Right ventricle myocardium (tissue), 1 donor: ENCODE measurements around a stretch of chr5.

DNA sequence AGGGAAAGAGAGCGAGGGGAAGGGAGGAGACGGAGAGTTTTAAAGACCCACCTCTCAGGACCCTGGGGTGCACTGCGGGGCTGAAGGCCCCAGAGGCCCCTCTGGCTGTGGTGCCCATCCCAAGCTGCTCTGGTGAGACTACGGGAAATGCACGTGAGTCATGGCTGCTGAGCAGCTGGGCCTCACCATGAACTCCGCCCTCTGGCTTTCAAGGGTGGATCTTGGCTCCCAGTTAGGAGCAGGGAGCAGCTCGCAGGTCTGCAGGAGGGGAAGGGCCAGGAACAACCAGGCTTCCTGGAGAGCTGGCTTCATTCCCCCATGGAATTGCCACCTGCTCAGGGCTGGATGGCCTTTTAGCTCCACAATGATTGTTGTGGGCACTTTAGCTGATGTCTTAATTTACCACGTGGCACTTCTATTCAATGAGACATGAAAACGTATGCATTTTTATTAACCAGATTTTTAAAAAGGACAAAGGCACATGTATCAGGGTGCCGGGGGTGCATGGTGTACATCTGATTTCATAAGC lies 7.7 kb downstream of the SLC6A3 start:
- PRO-cap, 2 experiments = no peak in any of the 2 experiments

DNA sequence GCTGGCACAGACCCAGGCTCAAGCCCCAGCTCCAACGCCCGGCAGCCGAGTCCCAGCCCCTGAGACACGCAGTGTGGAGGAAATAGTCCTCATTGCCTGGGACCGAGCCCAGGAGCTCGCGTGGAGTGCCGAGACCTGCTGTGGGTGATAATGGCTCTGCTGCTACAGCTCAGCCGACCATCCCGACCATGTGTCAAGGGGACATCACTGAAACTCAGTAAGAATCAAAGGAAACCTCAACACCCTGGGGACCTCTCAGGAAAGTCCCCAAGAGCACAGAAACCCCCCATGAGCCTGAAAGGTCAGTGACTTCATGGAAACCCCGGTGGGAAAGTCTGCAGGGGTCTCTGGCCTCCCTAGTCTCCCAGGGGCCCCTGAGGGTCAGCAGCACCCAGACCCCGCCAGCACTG lies 38.8 kb downstream of the LPCAT1 start:
- PRO-cap, 2 experiments = no peak in any of the 2 experiments

- PRO-cap, 2 experiments = no peak in any of the 2 experiments
Measured at GRCh38 chr5:1514681-1515807, 8.7 kb downstream of the LPCAT1 start.

DNA sequence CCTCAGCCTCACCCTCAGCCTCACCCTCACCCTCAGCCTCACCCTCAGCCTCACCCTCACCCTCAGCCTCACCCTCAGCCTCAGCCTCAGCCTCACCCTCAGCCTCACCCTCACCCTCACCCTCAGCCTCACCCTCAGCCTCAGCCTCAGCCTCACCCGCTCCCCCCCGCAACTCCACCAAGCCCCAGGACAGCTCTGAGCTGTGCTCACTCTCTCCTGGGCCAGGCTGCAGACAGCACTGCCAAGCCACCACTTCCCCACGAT lies 18.1 kb downstream of the MRPL36 start:
- PRO-cap, 2 experiments = no peak in any of the 2 experiments

- PRO-cap, 2 experiments = no peak in any of the 2 experiments
Measured at GRCh38 chr5:1813778-1814306, 12.6 kb downstream of the NDUFS6 start.

- PRO-cap, 2 experiments = no peak in any of the 2 experiments
Measured at GRCh38 chr5:1973665-1974034, 90.9 kb upstream of the IRX4 start.

GRCh38 chr5:2268011-2268496 lies 385.3 kb upstream of the IRX4 start:
- PRO-cap, 2 experiments = no peak in any of the 2 experiments

GRCh38 chr5:3103457-3103882 lies 352.0 kb upstream of the IRX2 start:
- PRO-cap, 2 experiments = no peak in any of the 2 experiments

DNA sequence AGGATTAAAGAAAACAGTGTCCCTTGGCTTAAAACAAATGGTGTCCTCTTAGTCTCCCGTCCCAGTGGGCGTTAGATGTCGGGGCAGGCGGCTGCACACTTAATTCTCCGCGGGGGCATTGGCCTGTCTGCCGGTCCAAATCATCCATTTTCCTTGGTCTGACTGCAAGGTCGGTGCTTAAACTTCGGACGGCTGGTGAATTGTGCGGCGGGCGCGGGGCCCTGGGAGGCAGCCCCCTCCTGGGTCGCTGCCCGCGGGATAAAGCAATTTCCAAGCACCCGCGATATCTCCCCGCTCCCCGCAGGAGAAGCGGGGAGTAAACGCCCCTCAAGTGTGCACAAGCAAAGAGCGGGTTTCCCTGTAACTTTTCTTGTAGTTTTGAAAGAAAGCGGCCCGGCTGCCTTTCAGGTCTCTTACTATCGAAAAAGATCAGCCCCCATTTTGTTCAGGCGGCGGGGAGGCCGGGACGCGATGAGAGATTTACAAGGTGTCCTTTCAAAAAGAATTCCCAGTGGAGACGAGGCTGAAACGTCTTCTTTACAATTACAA lies 1.6 kb downstream of the IRX1 start:
- PRO-cap, 2 experiments = no peak in any of the 2 experiments

DNA sequence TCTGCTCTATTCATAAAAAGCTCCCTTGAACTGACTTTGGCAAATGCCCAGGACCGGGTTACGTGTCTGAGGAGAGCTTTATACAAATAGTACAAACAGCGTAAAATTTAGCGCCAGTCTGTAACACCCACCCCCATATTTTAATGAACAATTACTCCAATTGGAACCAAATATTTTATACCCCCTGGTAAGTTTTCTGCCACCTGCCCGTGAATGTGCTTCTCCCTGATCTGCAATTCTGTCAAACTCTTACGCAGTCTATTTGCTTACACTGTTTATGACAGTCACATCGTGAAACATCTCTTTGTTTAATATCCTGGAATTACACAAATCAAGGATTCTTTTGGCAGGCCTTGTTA lies 145.5 kb downstream of the IRX1 start:
- PRO-cap, 2 experiments = no peak in any of the 2 experiments

GRCh38 chr5:3741559-3741908 lies 145.9 kb downstream of the IRX1 start:
- PRO-cap, 2 experiments = no peak in any of the 2 experiments

- PRO-cap, 2 experiments = no peak in any of the 2 experiments
Measured at GRCh38 chr5:4042161-4042536, 446.5 kb downstream of the IRX1 start.

GRCh38 chr5:5146403-5146788 lies 6.3 kb downstream of the ADAMTS16 start:
- PRO-cap, 2 experiments = no peak in any of the 2 experiments

- PRO-cap, 2 experiments = no peak in any of the 2 experiments
Measured at GRCh38 chr5:5351231-5351900, 71.1 kb upstream of the ICE1 start.

DNA sequence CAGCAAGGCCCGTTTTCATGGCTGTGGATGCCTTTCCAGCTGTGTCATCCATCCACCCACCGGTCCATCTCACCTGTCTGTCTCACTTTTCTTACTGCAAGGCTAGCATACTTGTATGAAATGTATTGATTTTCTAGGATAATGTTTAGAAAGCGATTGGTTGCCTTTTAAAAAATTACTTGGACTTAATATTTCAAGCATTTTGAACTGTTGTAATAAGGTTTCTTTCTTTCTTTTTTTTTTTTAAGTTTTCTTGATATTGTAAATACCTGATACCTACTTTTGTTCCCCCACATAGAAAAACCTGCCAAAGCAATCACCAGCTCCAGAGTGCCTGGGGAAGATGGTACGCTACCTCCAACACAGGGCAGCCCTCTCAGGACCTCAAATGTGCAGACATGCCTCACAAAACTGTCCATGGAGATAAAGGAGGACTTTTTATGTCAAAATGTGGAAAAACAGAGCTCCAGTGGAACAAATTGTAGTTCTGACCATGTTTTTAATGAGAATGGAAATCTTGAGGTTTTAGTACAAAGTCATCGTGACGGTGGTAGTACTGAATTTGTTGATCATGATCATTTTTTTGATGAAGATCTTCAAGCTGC lies 34.7 kb downstream of the ICE1 start:
- PRO-cap, 2 experiments = no peak in any of the 2 experiments

DNA sequence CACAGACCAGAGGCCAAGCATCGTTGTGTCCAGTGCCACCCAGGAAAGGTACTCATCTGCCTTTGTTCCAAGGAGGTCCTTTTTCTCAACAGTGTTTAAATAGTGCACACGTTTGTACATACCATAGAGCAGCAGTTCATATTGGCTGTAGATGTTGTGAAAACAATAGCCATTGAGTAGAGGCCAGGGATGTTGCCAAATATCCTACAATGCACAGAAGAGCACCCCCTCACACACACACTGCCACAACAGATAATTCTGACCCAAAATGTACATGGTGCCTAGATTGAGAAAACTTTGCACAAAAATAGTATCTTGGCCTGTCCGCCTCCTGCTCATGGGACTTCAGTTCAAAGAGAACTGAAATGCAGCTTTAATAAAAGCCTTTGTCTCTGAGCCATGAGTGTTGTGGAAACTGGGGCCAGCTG lies 45.6 kb downstream of the MED10 start:
- PRO-cap, 2 experiments = peak in 1 of 2 experiments; most common minus-strand start position 241 of the sequence (in 1)

GRCh38 chr5:6454346-6454820 lies 5.7 kb downstream of the UBE2QL1 start:
- PRO-cap, 2 experiments = peak in 2 of 2 experiments; most common minus-strand start chr5:6454674 (in 2)

- PRO-cap, 2 experiments = peak in 1 of 2 experiments; most common plus-strand start chr5:6455859 (in 1); most common minus-strand start chr5:6455678 (in 1)
Measured at GRCh38 chr5:6455416-6456042, 6.9 kb downstream of the UBE2QL1 start.

- PRO-cap, 2 experiments = no peak in any of the 2 experiments
Measured at GRCh38 chr5:6602155-6602813, 30.6 kb downstream of the NSUN2 start.

- PRO-cap, 2 experiments = no peak in any of the 2 experiments
Measured at GRCh38 chr5:6607108-6607606, 25.7 kb downstream of the NSUN2 start.